Thoracic aorta endothelial cell (primary cell): ENCODE measurements around the genes IRX6, LPCAT2 and MT3.

- CAGE, long polyA plus RNA: no peak
Measured at GRCh38 chr16:54283028-54283636, 3.5 kb downstream of the IRX3 start.

DNA sequence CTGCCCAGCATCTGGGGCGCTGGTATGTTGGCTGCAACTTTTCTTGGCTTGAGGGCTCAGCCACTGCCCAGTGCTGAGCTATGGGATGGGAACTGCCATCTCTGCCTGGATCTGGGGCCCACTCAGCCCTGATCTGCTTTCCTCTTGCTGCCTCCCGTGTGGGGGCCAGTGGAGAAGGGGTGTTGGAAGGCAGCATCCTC, 115.8 kb upstream of the IRX3 start:
- CAGE, long polyA plus RNA: no peak

- CAGE, long polyA plus RNA: no peak
Measured at GRCh38 chr16:54714767-54715258, 215.9 kb upstream of the IRX5 start.

GRCh38 chr16:54818091-54818664, 112.5 kb upstream of the IRX5 start:
- CAGE, long polyA plus RNA: no peak

- CAGE, long polyA plus RNA: no peak
Measured at GRCh38 chr16:54936172-54936467, 5.5 kb downstream of the IRX5 start.

DNA sequence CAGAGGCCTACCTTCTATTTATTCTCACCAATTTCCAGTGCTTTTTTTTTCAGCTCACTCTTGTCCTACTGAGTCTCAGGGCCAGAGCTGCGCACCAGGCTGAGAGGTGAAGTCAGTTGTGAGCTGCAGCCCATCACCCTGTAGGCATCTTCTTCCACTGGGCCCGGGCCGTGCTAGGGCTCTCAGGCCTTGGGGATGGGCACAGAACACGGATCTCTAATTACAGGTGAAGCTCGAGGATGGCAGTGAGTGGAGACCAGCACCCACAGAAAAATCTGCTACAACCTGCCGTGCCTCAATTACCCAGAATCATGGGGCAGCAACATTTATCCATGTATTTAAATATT, 82.1 kb downstream of the IRX5 start:
- CAGE, long polyA plus RNA: no peak

DNA sequence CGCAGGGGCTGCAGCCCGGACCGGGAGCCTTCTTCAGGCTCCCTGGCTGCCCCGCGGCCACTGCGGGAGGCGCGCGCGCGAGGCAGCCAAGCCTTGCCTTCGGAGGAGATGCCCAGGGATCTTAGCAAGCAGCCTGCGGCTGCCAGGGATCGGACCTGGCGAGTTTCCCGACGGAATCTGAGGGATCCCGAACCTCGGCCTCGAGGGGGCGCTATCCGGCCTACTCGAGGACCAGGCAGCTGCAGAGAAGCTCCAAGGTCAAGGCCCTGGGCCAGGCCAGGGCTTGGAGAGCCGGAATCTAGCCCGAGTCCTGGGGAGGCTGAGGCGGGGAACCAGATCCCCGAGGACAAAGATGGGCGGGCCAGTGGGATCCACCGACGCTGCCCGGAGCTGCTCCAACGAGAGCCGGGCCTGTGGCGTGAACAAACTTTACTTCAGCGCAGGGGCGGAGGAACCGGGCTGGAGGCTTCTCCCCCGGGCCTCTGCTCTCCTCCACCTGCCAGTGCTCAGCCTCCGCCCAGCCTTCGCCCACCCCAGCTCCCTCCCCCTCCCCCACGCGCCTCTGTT, at the start of gene IRX6:
Gene IRX6 (plus strand): TSS at position 499 of the 567 bp plus-strand sequence.
- CAGE, long polyA plus RNA: no peak

- CAGE, long polyA plus RNA: no peak
Measured at GRCh38 chr16:55384622-55385276, 60.7 kb downstream of the IRX6 start.

DNA sequence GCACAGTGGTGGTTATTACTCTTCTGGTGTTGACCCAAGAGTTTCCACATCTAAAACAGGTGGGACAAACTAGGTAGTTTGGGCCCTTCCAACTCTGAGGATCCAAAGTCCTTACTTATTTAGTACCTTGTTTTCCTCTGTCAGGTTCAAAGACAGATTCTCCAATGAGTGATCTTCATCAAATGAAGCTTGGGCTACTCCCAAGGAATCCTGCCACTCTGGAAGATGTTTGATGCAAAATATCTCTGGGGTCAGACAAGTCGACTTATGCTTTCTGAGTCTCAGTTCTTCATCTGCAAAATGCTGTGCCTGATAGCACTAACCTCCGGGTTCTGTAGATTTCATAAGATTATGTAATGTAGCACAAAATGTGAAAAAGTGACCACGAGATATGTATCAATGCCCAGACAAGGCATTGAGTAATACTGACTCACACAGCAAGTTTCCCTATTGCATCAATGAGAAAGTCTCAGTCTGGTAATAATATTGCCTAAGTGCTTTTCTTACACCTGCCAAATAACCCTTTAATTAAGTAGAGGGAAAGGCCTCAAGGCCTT, 41.5 kb upstream of the MMP2 start:
- CAGE, long polyA plus RNA: no peak

GRCh38 chr16:55495917-55496364, 12.9 kb upstream of the LPCAT2 start:
- CAGE, long polyA plus RNA: no peak

DNA sequence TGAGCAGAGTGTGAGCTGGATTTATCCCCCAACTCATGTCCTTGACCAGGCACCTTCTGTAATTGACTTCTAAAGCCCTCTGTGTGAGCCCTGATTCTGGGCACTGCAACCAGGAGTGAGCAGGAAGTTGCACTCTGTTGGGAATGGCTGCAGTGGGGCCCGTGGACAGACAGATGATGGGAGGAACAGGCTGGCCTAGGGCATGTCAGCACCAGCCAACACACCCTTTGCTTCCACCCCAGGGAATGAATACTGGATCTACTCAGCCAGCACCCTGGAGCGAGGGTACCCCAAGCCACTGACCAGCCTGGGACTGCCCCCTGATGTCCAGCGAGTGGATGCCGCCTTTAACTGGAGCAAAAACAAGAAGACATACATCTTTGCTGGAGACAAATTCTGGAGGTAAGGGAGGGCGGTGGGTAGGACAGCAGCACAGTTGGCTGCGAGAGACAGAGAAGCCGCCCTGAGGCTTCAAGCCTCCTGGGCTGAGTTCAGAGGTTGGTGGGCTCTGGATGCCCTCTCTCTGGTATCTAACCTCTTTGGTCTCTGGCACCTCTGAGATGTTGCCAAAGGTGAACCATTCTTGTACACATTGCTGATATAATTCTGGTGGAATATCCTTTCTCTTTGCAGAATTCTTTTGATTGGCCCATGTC, 10.7 kb upstream of the LPCAT2 start:
- CAGE, long polyA plus RNA: no peak

GRCh38 chr16:55505188-55506453, 3.3 kb upstream of the LPCAT2 start:
- CAGE, long polyA plus RNA: no peak

DNA sequence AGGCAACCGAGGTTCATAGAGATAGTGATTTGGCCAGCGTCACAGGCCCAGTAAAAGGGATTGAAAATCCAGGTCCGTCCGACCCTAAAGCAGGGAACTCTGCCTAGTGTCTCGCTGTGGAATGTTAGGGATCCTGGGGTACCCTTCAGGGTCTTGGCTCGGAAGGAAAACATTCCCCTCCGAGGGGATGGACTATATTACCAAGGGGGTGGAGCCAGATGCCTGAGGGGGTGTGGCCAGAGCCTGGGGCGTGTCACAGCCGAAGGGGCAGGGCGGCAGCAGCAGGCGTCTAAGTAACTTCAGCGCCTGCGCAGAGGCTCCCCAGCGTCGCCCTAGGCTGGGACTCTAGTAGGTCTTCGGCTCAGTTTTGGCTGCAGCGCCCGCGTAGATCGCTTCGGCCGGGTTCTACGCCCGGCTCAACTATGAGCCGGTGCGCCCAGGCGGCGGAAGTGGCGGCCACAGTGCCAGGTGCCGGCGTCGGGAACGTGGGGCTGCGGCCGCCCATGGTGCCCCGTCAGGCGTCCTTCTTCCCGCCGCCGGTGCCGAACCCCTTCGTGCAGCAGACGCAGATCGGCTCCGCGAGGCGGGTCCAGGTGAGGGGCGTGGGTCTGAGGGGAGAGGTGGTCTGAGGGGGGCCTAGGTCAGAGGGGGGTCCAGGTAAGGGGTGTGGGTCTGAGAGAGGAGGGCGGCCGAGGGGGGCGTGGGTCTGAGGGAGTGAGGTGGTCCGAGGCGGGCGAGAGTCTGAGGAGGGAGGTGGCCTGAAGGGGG, at the start of gene LPCAT2:
Gene LPCAT2 (plus strand): TSS at position 313 of the 768 bp plus-strand sequence.
- CAGE, long polyA plus RNA: no peak

DNA sequence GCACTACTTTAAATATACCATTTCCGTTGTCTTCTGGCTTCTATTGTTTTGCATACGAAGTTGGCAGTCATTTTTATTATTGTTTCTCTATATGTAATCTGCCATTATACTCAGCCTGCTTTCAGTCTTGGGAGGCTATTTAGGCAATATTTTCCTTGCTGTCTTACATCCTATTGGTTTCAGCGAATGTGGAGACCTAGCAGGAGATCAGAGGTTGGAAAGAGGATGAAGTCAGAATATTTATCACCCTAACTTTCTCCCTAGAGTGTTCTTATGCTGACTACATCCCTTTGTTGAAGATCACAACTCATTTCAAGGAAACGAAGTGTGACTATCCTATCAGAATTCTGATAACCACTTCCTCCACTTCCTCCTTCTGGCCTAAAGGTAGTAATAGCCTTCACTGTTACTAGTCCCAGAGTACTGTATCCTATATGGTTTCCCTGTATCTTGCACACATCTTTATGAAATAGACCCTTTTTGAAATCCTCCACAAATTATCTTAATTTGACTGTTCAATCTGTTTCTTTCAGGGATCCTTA, 41.8 kb upstream of the SLC6A2 start:
- CAGE, long polyA plus RNA: no peak

GRCh38 chr16:56191987-56192565, 787 bp downstream of the GNAO1 start:
- CAGE, long polyA plus RNA: no peak

- CAGE, long polyA plus RNA: no peak
Measured at GRCh38 chr16:56404676-56405213, 20.6 kb downstream of the AMFR start.

- CAGE, long polyA plus RNA: no peak
Measured at GRCh38 chr16:56409285-56409774, 16.0 kb downstream of the AMFR start.

DNA sequence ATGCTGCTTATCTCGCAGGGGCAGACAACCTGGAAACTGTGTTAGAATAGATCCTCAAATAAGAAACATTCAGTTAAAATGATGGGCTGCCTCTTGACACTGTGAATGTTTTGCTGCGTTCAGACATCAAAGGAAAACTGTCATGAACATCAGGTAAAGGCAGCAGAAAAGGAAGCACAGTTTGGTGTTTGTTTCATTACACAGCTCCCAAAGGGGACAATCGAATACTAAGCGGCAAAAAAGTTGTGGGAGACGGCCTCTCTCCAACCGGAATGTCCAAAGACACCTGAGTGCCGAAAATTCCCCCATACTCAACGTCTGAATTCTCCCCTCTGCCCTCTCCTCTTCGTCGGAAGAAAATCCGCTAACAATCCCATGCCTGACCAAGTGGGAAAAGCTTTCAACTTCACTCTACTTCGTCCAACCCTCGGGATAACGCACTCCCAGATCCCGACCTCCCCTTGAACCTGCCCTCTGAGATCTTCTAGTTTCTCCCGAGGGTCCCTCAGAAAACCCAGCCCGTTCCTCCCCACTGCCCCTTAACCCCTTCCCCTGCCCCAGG, 1.1 kb downstream of the AMFR start:
- CAGE, long polyA plus RNA: no peak

DNA sequence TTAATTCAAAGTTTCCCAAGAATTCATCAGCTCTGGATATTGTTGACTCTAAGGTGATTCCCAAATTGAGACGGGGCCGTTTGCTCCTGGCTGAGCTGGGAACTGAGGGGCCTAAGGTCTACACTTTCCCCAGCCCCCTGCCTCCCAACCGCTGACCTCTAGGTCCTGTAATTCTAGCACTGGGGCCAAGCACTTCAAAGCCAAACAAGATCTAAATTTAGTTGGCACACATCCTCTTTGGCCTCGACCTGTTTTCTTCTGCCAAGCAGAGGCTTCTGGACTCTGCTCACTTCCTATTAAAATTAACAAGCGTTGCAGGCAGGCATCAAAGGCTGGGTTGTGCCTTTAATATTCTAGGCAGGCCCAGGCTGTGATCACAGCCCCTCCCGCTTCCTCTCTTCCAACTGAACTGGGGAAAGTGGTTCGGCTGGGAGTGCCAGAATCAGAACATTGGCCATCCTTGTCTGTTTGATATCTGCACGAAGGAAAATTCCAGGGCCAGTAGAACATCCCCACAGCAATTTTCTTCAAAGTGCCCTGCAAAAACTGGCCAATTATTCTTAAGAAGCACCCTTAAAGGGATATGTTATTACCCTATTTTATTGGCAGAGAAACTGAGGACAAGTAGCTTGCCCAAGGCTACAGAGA, 13.0 kb upstream of the MT4 start:
- CAGE, long polyA plus RNA: no peak

DNA sequence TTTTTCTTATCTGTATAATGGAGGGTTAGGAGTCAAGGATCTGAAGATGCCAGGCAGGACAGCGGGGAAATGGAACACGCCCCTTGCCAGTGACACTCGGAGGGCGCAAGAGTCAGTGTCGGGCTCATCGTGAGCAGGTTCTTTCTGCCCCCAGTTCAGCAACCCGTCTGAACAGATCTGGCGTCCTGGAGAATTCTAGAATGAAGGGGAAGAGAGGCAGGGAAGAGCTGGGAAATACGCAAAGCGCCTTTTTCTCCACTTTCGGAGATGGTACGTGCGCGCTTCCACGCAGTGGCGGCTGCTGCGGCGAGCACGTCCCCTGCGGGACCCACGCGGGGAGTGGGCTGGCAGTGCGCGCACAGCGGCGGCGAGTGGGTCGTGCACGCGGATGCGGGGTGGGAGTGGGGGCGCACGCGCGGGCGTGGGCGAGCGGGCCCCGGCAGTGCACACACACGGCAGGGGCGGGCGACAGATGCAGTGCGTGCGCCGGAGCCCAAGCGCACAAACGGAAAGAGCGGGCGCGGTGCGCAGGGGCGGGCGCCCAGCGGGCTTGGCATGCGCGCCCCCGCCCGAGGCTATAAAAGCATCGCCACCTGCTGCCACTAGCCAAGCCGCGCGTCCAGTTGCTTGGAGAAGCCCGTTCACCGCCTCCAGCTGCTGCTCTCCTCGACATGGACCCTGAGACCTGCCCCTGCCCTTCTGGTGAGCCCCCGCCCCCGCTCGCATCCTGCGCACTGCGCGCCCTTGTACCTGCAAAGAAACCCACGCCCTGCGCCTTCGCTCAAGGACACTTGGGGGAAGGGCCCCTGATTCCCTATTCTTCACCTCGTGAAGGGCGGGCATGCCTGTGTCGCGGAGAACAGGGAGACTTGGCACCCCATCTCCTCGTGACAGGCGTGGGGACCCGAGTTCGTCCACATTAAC, at the start of gene MT3:
Gene MT3 (plus strand): TSS at position 609 of the 924 bp plus-strand sequence.
- CAGE, long polyA plus RNA: no peak